Mesenchymal stem cell of adipose (primary cell): ENCODE measurements around a stretch of chr1.

GRCh38 chr1:54290544-54290999 is 90.6 kb downstream of the MRPL37 start:
- CAGE, long polyA plus RNA = no peak

DNA sequence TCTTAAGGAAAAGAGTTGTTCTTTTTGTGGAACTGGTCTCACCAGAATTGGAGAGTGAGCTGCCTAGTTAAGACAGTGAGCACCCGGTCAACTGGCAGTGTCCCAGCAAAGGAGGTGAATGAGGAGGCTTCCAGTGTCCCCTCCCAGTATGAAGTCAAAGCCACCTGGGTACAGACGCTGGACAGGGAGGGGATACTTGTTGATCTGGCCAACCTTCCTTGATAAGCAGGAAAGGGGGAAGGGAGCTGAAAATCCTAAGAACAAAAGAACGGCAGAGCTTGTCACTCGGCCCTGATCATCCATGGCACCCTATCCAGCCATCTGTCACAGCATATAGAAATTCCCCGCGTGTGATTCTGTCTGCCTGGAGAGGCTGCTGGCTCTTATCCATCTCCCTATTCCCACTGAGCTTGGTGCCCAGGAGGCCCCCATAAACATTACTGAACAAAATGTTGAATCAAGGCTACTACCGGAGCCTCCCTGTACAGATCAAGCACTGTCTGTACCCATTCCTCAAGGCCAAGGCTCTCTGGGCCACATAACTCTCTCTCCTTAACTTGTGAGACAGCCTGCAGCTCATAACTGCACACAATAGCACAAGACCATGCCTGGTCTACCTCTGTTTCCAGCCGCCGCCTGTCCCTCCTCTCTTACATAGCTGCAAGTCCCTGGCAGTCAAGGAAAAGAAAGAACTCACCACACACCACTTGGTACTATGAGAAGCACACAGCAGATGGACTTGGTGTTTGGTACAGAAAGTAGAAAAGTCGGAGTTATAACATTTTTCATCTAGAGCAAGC is 114.9 kb downstream of the MRPL37 start:
- CAGE, long polyA plus RNA = no peak

- CAGE, long polyA plus RNA = no peak
Observed at GRCh38 chr1:54327213-54328033, 127.5 kb downstream of the MRPL37 start.

DNA sequence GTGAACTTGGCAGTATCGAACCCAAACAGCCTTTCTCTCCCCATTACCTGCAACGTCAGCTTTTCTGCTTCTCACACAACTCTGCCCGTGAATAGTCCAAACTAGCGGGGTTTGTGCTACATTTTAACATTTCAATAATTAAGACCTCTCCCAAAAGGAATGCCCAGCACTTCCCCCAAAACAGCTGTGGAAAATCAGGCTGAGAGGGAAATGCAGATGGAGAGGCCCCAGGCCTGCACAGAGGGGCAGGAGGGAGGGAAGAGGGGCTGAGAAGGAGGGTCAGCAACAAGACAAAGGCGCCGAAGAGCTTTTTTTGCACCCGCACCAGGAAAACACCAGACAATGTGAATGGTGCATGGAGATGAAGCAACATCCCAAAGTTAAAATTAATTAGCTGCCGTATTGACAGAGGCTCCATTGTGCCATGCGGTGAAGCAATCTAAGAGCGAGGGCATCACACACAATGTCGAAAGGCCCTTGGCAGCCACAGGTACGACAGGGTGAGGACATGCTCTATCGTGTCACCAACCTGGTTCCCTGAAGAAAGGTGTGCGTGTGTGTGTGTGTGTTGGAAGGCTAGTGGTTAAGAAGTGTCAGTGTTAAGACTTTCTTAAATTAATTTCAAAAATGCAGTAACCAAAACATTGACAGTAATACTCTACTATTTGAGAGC is 165.0 kb downstream of the MRPL37 start:
- CAGE, long polyA plus RNA = no peak

DNA sequence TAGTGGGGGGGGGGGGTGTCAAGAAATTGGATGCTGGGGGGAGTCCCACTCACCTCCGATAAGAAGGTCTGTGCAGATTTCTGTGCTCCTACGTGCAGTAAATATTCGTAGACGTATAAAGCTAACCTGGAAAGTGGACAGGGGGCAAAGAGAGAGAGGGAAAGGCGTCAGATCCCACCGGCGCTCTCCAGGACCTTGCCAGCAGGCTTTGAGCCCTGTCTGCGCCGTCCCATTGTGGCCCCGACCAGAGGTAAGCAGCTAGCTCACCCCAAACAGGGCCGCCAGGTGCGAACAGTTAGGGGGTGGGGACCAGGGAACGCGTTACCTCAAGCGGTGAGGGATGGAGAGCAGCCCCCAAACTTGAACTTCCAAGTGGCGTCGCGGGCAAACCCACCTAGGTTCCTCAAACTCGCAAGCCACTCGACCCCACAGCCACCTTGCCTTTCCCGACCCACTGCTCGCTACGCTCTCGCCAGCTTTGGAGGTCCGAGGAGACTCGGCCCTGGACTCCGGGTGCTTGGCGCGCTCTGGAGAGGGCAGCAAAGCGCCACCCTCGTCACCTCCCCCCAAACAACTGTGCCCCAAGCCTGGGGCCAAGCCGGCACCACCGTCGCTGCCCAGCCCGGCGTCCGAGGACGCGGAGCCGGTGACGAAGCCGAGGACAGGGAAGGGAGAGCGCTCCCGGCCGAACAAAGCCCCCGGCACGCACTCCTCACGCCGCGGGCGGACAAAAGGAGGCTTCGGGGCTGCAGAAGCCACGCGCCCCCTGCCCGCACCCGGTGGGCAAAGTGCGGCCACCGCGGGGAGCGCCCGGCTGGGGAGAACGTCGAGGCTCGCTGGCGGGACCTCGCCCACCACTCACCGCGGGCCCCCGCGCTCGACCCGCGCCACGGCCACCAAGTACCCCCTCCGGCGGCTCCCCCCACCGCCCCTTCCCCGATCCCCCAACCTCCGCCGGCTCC is 142.9 kb upstream of the ACOT11 start:
- CAGE, long polyA plus RNA = no peak

- CAGE, long polyA plus RNA = no peak
Observed at GRCh38 chr1:54413099-54413763, 134.8 kb upstream of the ACOT11 start.

DNA sequence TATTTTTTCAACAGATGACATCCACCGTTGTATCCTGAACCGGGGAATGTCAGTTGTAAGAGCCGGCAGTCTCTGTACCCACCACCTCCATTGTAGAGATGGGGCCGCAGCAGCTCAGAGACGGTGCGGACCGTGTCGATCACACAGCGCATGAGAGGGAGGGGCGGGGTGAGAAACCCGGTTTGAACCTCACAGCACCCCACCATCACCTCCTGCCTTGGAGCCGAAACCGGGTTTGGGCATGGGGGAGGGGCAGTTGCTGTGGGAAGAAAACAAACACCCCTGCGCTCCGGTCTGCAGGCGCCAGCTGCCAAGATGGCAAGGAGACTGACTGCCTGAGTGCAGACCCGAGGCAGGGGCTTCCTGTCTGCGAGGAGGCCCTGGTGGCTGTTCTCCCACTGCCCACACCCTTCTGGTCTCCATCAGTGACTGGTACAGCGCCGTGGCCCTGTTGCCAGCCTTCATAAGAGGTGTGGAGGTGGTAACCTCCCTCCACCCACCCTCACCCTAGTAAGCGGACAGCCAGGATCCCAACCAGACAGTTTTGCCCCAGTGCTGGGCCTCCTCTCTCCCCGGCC is 72.6 kb upstream of the ACOT11 start:
- CAGE, long polyA plus RNA = no peak

- CAGE, long polyA plus RNA = no peak
Observed at GRCh38 chr1:54499212-54499832, 48.7 kb upstream of the ACOT11 start.

- CAGE, long polyA plus RNA = no peak
Observed at GRCh38 chr1:54541741-54542864, 5.9 kb upstream of the ACOT11 start.

- CAGE, long polyA plus RNA = no peak
Observed at GRCh38 chr1:54641076-54641584, 456 bp upstream of the MROH7 start.

- CAGE, long polyA plus RNA = no peak
Observed at GRCh38 chr1:54798746-54799793, 2.1 kb downstream of the TTC22 start.

- CAGE, long polyA plus RNA = no peak
Observed at GRCh38 chr1:54845887-54846729, 40.2 kb downstream of the LEXM start.

GRCh38 chr1:54850421-54851024 is 36.5 kb downstream of the DHCR24 start:
- CAGE, long polyA plus RNA = no peak

DNA sequence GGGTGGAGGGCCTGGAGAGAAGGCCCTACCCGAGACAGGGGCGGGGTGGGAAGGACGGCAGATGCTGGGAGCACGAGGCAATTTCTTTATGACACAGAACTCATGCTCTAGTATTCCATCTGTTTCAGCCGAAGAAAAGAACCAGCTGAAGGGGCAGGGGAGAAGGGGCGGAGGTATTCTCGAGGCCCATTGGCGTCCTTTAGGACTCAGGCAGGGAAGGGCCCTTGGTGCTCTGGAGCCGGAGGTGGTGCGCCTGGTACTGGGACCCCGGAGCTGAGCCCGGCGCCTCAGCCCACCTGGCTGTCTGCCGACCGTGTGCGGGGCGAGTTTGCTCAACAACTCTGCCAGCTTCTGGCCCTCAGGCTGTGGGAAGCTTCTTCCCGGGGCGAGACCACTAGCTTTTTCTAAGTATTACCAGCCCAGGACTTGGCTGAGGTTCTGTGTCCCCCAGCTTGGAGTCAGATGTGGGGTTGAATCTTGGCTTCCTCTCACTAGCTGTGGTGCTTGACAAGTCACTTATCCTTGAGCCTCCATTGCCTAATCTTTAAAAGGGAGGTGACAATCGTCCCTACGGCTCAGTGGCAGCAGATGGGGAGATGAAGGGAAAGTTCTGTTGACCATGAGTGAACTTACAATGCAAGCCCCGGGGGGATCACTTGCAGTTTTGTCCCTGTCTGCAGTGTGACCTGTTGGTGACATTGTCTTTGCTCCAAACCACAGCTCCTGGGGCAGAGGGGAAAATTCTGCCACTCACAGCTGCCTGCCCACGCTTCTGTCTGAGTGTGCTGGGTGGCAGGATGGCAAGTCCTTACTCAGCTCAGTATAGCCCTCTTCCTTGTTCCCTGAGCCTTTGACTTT is 1.4 kb downstream of the PCSK9 start:
- CAGE, long polyA plus RNA = no peak

GRCh38 chr1:55066843-55067959 is 27.9 kb downstream of the PCSK9 start:
- CAGE, long polyA plus RNA = no peak

- CAGE, long polyA plus RNA = no peak
Observed at GRCh38 chr1:55071370-55072214, 32.2 kb downstream of the PCSK9 start.

GRCh38 chr1:55096957-55097271 is 57.6 kb downstream of the PCSK9 start:
- CAGE, long polyA plus RNA = no peak

GRCh38 chr1:55211569-55212450 is 3.4 kb downstream of the USP24 start:
- CAGE, long polyA plus RNA = no peak

DNA sequence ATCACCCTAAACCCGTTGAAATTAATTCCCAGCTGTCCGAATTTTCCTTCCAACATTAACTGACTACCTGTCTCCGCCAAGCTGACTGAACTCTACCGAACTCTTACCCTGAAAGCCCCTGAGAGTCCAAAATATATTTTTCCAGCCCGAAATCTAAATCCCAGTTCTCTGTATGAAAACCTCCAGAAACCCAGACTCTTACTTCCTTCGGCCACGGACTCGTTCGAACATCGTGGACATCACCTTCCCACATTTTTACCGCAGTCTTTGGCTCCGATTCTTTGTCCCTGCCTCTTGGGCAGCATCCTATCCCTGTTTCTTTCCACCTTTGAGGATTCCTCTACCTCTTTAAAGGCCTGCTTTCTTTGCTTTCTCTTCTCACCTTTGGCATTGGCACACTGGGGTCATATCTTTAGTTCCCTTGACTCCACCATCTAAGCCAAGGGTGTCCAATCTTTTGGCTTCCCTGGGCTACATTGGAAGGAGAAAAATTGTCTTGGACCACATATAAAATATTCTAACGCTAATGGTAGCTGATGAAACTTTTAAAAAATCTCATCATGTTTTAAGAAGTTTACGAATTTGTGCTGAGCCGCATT is 956 bp upstream of the USP24 start:
- CAGE, long polyA plus RNA = no peak

- CAGE, long polyA plus RNA = no peak
Observed at GRCh38 chr1:56357891-56358221, 221.5 kb downstream of the PLPP3 start.